Measurements from ENCODE around the genes TNMD, SRPX2, SYTL4, CSTF2, NOX1, CENPI, DRP2, GPRASP1 and BEX2.

DNA sequence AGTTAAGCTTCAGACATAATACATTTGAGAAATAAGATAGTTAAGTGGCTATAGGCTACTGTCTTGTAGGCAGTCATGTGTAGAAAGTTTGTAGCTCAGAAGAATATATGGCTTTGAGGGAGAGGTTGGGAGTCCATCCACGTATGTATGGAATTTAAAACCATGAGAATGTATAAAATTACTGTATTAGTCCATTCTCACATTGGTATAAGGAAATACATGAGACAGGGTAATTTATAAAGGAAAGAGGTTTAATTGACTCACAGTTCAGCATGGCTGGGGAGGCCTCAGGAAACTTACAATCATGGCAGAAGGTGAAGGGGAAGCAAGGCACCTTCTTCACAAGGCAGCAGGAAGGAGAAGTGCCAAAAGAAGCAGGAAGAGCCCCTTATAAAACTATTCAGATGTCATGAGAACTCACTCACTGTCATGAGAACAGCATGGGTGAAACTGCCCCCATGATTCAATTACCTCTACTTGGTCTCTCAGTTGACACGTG, 110.7 kb downstream of the RPA4 start:
- RRBS, result no CpG with 5 or more reads among the region's 2 CpGs

- RRBS, result no CpG with 5 or more reads among the region's 3 CpGs
Measured at GRCh38 chrX:97437276-97438142, 553.8 kb downstream of the RPA4 start.

- RRBS, result no CpG with 5 or more reads among the region's 2 CpGs
Measured at GRCh38 chrX:100584618-100585210, at the start of gene TNMD. Gene TNMD (plus strand): TSS chrX:100584936.

DNA sequence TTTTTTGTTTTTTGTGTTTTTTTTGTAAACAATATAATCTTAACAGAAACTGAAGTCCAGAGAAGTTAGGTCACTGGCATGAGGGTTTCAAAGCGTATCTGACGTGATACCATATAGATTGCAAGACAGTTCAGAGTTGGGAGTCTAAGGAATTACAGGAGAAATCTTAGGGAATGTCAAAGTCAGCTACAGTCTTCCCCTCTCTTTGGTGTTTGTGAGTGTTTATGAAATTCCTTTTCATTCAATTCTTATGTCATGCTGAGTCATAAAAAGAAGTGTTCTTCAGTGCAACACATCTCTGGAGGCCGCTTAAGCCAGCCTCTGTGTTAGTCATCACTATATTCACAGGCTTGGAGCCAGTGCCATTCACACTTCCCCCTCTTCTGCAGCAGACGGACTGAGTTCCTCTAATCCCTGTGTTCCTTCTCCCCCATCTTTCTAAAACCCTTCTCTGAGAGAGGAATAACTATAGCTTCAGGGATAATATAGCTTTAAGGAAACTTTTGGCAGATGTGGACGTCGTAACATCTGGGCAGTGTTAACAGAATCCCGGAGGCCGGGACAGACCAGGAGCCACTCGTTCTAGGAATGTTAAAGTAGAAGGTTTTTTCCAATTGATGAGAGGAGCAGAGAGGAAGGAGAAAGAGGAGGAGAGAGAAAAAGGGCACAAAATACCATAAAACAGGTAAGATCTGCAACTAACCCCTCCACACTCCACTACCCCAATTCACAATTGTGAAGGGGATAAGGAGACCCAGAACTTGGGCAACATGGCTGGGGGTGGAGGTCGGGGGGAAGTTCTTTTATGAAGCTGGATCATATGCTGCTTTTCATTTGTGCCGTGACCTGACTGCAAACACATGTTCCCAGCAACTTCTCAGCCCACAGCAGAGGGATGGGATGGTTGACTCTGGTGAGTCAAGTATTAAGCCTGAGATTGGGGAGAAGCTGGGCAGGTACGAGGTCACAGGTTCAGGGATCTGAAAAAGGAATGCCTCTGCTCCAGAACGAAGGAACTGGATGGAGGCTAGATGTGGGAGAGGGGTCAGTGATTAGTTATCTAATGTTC, at the start of gene SRPX2:
SRPX2 (plus strand) TSS at position 369 of the 1,069 bp plus-strand sequence.
- RRBS, result no CpG with 5 or more reads among the region's 13 CpGs

DNA sequence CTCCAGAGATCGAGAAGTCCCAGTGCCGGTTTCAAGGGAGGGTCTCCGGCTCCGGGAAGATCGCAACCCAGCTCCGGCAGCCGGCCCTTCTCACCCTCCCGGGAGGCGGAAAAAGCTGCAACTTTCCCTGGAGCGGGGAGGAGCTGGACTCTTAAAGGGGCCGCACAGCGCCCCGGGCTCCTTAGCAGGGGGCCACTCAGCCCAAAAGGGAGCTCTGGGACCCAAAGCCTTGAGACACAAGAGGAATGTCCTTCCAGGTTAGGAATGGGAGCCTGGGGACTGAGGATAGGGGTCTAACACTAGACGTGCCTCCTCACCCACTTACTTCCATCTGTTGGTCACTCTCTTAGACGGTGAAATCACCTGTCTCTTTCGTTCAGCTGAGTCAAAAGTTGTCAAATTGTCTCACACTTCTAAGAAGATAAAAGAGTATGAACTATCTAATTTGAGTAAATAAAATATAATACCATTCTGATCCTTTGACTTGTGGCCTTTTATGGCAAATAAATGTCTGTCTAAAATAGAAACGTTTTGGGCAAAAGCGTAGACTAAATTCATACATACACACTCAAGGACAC, at the start of gene SYTL4:
SYTL4 (minus strand) TSS at position 98 of the 578 bp plus-strand sequence.
- RRBS, result 2% methylated on average over 8 of the region's 18 CpGs

GRCh38 chrX:100819458-100820514, at the start of gene CSTF2:
Gene CSTF2 (plus strand): TSS chrX:100820391.
- RRBS, result 1% methylated on average over 19 of the region's 59 CpGs

DNA sequence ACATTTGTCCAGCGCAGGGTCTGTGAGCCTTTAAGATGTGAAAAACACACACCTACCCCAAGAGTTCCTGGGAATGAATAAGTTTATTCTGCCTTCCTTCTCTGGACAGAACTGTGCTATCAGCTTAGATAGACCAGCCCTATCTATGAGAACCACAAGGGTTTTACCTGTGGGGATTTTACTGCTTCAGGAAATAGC, at the start of gene NOX1:
NOX1 (minus strand) TSS at position 138 of the 198 bp plus-strand sequence.
- RRBS, result no CpG with 5 or more reads among the region's 1 CpG

DNA sequence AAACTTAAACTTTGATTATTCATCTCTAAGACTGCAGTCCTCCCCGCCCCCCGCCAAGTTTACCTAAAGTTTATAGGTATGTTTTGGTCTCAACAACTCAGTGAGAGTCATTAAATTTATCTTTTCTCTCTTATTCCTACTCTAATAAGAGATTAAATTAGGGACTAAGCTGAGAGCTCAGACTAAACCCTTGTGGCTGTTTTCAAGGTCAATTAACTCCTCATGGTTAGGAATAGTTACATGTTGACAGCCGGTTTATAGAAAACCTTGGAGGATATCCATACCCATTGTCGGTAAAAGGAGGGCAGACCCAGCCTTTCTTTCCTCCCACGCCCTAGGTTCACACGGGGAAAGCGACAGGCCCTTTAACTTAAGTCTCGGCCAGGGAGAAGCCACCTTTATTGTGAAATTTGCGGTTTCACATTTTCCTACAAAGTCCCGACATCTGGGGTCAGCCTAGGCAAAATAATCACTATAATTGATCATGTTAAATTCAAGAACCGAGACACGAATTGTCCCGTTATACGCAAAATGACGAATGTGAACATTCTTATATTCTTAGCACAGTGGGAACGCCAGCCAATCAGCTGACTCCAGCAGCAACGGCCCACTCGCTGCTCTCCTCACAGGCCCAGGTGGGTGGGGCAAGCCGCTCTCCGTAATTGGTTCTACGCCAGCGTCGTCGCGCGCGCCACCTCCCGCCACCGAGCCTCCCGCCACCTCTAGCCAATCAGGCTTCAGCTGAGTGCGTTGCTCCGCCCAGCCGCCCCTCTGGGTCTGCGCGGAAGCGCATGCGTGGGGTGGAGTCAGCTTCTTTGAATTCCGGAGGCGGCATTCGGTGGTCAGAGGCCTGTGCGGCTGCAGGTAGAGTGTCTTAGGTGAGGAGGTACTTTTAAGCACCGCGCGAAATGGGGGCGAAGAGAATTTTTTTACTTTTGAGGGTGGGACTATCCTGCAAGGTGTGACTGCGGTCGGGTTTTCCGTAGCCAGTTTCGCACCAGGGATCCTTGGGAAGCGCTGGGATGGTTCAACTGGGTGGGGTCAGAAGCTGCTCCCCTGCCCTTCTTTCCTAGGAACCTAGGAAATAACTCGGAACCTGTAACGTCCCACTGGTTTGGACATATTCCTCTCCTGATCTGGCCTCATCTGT, at the start of gene CENPI:
CENPI (plus strand) TSS at position 834 of the 1,150 bp plus-strand sequence.
- RRBS, result no CpG with 5 or more reads among the region's 52 CpGs

DNA sequence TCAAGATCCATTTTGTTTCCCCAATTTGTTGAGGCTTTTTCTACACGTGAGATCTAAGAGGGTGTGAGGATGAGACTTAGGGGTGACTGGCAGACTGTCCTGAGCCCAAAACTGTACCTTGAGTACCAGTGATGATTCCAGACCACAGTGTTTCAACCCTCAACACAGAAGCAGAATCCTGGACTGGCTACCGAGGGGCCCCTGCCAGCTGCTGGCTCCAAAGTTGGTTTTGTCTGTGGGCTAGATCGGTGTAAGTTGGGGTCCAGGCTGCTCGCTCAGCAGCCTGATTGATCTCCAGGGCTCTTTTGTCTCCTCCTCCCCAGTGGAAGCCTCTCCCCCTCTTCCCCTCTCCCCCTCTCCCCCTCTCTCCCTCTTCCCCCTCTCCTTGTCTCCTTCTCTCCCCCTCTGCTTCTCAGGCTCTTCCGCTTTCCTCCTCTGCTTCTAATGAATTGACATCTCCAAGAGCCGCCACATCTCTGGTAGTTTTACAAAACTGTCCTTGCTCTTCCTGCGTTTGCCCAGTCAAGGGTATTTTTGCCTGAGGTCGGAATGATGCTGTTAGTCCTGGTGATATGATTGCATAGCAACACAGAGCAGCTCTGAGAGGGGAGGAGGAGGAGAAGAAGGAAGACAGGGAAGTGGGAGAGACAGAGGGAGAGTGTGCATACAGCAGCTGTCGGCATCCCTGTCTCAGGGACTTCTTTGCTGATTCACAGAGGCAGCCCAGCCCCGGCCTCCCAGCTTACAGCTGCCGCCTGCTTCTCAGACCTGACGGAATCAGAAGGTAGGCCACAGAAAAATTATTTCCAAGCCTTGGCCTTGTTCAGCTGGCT, at the start of gene DRP2:
DRP2 (plus strand) TSS at position 424 of the 833 bp plus-strand sequence.
- RRBS, result no CpG with 5 or more reads among the region's 12 CpGs

GRCh38 chrX:101406891-101407655, 652 bp downstream of the GLA start:
- RRBS, result 3% methylated on average over 3 of the region's 20 CpGs

- RRBS, result no CpG with 5 or more reads among the region's 2 CpGs
Measured at GRCh38 chrX:101478006-101478542, 7.2 kb upstream of the ARMCX4 start.

- RRBS, result no CpG with 5 or more reads among the region's 2 CpGs
Measured at GRCh38 chrX:101483881-101484106, 1.5 kb upstream of the ARMCX4 start.

- RRBS, result no CpG with 5 or more reads among the region's 19 CpGs
Measured at GRCh38 chrX:101780355-101780762, 120.7 kb upstream of the ARMCX2 start.

- RRBS, result no CpG with 5 or more reads among the region's 12 CpGs
Measured at GRCh38 chrX:102515799-102516209, 735 bp downstream of the TMSB15A start.

- RRBS, result 0% methylated on average over 4 of the region's 46 CpGs
Measured at GRCh38 chrX:102651103-102651648, at the start of gene GPRASP1. Gene GPRASP1 (plus strand): TSS chrX:102651483.

GRCh38 chrX:102655267-102655847, 4.1 kb downstream of the GPRASP1 start:
- RRBS, result no CpG with 5 or more reads among the region's 5 CpGs

DNA sequence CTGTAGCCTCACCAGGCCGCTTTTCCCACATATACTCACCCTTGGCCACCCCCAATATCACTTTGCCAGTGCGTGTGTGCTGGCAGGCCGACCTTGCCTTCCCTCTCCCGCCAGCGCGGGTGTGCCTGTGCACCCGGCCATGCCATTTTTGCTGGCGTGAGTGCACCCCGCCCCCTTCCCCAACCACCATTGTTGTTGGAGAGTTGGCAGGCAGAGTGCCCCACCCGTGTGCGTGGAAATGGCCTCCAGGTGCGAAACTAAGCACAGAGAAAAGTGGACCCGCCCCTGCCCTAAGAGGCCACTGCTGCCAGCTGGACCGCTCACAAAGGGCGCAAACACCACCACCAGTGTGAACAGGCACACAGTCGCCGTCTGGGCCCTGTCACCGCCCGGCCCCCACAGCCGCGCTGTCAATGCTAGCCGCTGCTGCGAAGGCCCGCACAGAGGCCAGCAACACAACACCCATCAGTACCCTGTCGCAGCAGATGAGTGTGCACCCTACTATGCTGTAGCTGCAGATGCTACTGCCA, 6.0 kb downstream of the BEX4 start:
- RRBS, result no CpG with 5 or more reads among the region's 25 CpGs

GRCh38 chrX:103310686-103311419, at the start of gene BEX2:
Gene BEX2 (minus strand): TSS chrX:103310990.
- RRBS, result 5% methylated on average over 13 of the region's 44 CpGs

DNA sequence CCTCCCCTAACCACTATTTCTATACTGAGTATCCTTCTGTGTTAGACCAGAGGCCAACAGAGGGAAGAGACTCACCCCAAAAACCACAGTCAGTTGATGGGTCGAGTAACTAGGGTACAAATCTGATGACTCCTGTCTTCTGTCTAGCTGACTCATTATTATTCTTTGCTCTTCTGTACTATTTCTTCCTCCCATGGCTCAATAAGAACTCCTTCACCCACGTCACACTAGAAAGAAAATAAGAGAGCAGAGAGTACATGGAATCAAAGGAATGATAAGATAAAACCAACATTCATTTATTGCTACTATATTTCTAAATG, 2.0 kb downstream of the RAB40A start:
- RRBS, result no CpG with 5 or more reads among the region's 2 CpGs